Right ventricle myocardium (tissue), 1 donor: ENCODE results near the genes NME1, STXBP4, NOG and MSI2.

- PRO-cap, 2 experiments = peak in 2 of 2 experiments; most common plus-strand start chr17:51153589 (in 1); most common minus-strand start chr17:51153335 (in 2)
These were observed at the start of gene NME1 for GRCh38 chr17:51153189-51153728. Gene NME1, plus strand, starts transcription at chr17:51153559.

DNA sequence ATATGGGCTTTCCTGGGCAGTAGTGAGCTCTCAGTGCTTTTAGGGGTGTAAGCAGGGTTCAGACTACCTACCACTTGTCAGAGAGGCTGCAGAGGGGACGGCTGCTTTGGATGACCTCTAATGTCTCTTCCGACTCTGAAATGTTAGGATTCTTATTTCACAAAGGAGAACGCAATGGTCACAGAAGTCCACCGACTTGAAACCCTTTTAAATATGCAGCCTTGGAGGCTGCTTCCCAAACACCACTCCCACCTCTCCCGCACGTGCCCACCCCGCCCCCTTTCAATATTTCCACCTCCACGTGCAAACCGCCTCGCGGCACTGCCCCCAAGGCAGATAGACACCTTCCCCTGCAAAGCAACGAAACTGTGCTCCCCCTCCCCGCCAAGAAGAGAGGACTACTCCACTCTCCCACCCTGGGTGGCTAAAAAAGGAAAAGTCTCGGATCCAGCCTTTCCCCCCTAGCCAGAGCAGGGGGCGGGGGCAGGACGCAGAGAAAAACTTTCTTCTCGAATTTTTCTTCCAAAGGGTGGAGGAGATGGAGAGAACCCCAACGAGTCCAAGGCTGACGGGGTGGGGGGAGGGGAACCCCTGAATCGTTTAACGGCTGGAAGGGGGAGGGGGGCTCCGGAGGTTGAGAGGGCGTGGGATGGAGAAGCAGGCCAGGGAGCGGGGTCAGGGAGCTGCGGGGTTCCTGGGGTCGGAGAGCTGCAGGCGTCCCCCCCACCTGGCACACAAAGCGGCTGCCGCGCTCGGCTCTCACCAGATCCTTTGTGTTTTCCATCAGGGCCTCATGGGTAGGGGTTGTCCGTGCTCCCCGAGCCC is 565 bp downstream of the MBTD1 start:
- PRO-cap, 2 experiments = no peak in any of the 2 experiments

DNA sequence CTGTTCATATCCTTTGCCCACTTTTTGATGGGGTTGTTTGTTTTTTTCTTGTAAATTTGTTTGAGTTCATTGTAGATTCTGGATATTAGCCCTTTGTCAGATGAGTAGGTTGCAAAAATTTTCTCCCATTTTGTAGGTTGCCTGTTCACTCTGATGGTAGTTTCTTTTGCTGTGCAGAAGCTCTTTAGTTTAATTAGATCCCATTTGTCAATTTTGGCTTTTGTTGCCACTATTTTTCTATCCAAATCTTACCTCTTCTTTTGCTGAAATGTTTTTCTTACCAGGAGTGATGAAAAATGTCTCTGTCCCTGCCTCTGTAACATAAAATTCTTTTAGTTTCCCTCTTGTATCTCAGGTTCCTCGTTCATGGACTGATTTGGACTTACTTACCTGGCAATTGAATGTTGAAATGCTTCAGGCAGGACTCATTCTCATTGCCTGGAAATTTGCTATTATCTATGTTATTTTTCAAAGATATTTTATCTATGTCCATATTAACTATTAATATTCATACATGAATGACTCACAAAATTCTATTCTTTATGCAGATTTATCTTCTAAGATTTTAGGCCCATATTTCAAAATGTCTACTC is 321.7 kb upstream of the KIF2B start:
- PRO-cap, 2 experiments = no peak in any of the 2 experiments

DNA sequence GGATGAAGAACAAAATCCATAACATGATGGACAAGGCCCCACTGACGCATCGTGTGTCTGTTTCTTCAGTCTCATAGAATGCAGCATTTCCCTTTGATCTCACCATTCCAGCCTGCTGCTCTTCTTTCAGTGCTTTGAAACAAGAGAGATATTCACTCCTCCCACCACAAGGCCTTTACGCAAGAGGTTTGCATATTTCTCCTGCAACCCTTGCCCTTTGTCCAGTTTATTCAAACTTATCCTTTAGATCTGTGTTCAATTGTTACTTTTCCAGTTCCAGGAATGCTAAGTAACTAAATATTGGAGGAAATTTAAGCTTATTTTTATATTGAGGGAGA is 101.8 kb downstream of the KIF2B start:
- PRO-cap, 2 experiments = no peak in any of the 2 experiments

DNA sequence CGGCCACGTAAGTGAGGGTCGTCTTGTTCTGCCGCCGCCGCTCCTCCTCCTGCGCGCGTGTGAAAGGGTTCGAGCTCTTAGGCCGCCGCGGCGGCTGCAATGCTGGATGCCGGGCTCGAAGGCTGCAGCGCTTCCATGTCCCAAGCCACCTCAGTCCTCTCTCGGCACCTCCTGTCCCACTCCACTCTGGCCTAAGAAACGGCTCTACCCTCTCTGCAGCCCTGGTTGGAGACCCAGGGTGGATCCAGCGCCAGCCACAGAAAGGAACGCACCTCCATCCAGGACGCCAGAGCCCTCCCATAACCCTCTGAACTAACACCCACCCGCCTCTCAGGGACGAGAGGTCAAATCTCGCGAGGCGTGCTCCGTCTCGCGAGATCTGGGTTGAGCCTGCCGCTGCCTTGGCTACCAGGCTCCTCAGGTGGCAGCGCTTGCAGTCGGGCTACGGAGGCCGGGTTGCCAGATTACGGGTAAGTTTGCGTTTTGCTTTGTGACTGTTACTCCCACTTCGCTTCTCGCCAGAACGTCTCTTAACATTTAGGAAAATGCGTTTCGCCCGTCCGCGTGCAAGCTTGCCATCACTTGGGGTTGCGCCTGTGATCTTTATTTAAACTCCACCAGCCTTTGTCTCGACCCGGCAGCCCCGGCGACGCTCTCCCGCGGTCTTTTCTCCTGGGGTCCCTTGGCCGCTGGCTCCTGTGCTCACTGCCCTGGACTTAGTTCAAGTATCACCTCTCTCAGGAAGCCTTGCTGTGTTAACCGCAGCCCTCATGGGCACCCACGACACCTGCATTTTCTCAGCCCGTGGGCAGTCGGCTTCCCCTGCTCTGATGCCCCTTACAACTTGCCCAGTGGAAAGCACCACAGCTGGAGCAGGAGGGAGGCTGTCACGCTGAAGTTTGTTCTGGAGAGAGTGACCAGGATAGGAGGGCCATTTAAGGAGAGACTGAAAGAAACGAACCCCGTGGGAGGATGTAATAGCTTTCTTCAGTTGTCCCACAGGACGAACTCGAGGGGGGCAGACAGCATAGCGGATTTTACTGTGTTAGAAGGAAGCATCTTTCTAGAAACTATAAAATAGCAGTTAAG is at the start of gene STXBP4:
TSS of gene STXBP4 (plus strand) at position 420 of the 1,089 bp plus-strand sequence.
- PRO-cap, 2 experiments = peak in 2 of 2 experiments; most common plus-strand start position 420 of the sequence (in 2); most common minus-strand start position 309 of the sequence (in 2)

DNA sequence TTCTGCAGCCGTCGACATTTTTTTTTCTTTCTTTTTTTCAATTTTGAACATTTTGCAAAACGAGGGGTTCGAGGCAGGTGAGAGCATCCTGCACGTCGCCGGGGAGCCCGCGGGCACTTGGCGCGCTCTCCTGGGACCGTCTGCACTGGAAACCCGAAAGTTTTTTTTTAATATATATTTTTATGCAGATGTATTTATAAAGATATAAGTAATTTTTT is 282 bp downstream of the HLF start:
- PRO-cap, 2 experiments = no peak in any of the 2 experiments

- PRO-cap, 2 experiments = no peak in any of the 2 experiments
These were observed 1.4 kb upstream of the MMD start for GRCh38 chr17:55422856-55423659.

DNA sequence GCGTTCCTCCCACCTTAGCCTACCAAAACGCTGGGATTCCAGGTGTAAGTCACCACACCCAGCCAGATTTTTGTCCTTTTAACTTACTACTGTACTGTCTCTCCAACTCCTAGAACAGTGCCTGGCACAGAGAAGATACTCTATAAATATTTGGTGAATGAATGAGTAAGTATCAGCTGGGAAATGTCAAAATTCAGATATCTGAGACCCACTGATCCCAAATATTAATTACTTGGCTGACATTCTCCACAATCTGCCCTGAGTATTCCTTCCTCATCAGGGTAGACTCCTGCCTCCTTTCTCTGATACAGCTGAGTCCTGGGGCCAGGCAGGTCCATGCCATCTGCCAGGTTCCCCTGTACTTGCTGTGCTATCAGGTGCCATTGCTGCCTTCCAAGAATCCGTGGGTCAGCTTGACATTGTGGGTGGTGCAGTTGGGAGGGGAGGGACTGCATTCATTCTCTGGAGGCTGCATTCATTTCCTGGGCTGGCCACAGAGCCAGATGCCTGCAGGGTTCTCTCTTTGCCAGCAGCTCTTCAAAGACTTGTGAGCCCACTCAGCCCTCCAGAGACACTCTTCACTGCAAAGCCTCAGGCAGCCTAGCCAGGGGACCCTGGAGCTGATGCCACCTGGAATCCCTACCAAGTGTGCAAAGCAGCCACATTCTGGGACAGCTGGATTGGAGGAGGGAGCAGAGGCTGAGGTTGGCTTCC is 20.6 kb downstream of the ANKFN1 start:
- PRO-cap, 2 experiments = no peak in any of the 2 experiments

- PRO-cap, 2 experiments = no peak in any of the 2 experiments
These were observed 161.7 kb upstream of the NOG start for GRCh38 chr17:56431798-56432194.

DNA sequence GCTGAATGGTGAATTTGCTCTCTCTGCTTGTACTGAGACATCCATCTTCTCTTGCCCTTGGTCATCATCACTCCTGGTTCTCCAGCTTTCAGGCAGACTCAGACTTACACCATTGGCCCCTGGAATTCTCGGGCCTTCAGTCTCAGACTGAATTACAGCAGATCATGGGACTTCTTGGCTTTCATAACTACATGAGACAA is 26.2 kb upstream of the NOG start:
- PRO-cap, 2 experiments = peak in 2 of 2 experiments; most common minus-strand start position 133 of the sequence (in 2)

DNA sequence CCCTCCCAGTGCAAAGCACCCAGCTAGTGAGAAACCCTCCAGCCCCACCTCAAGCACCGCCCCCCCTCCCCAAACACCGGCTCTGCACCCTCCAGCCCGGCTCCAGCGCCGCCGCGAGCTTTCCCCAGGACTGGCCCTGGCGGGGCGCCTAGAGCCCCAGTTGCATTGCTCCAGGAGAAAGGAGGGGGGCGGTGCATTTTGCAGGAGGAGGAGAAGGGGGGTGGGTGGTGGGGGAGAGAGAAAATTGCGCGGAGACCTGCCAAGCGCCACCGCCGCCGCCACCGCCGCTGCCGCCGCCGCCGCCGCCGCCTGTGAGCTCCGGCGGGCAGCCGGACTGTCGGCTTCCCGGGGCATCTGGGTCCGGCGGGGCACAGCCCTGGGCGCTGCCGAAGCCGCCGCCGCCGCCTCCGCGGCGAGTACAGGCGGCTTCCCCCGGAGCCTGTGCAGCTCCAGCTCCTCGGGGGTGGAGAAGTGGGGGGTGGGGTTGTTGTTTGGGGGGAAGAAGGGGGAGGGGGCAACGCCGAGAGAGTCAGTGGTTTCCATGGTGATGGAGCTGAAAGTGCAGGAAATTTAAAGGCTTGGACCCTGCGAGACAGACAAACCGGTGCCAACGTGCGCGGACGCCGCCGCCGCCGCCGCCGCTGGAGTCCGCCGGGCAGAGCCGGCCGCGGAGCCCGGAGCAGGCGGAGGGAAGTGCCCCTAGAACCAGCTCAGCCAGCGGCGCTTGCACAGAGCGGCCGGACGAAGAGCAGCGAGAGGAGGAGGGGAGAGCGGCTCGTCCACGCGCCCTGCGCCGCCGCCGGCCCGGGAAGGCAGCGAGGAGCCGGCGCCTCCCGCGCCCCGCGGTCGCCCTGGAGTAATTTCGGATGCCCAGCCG is at the start of gene NOG:
TSS of gene NOG (plus strand) at position 599 of the 877 bp plus-strand sequence.
- PRO-cap, 2 experiments = no peak in any of the 2 experiments

DNA sequence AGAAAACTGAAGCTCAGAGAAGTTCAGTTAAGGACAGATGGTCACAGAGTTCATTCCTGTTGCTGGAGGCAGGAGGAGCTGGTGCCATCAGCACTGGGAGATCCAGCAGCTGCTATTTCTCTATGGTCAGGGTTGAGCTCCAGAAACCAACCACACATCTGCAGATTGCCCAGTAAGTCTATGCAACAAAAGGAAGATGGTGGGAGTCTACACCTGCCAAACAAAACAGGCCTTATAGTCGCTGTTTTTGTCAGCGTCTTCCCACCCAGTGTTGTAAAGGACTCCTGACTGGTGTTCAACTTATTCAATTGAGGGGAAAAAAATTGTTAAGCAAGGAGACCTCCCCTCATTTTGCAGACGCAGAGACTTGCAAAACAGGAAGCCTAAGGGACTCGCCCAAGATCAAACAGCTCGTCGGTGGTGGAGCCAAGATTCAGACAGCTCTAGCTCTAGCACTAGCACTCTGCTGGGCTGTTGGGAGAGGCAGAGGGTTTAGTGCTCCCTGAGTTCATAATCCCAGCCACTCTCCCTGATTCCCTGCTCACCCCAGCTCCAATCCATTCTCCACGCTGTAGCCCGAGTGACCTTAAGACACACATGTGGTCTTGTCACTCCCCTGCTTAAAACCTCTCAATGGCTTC is 9.0 kb downstream of the NOG start:
- PRO-cap, 2 experiments = no peak in any of the 2 experiments

- PRO-cap, 2 experiments = no peak in any of the 2 experiments
These were observed 2.8 kb downstream of the DGKE start for GRCh38 chr17:56836720-56837134.

DNA sequence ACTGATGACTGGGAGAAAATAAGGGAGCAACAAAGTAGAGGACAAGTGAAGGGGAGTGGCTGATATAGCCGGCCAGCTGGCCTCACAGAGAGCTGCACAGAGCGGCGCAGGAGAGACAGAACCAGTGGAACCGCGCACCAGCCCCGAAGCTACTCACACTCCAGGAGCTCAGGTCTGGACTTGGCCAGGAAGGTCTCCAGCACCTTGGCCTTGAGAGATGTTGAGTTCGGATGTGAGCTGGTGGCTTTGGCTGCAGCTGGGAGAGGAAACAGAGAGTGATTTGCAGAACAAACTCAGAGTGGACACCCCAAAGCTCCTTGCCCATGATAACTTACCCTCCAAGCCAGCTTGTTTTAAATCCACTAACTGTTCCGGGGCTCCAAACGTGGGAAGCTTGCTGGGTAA is 18.7 kb downstream of the TRIM25 start:
- PRO-cap, 2 experiments = no peak in any of the 2 experiments

DNA sequence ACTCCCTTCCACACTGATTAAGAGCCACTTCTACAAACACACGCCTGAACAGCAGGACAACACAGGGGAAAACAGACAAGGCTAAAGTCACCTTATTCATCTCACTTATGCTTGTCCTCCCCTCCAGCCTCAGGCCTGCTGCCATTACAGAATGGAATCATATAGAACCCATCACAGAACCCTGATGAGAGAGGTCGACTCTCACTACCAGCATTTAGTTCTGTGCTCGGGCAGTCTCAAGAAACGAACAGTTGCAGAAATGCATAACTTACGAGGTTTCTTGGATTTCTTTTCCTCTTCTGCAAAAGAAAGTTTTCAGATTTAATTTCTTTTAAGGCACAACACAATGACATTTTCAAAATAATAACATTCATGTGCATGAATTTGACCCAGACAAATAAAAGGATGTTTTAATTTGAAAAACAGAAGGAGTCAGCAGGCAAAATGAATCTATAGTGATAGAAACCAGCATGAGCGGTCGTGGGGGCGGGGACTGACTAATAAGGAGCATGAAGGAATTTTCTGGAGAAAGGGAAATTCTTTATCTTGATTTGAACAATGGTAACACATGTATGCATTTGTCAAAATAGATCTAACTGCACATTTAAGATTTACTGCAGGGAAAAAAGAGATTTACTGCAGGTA is 18.1 kb downstream of the TRIM25 start:
- PRO-cap, 2 experiments = no peak in any of the 2 experiments

DNA sequence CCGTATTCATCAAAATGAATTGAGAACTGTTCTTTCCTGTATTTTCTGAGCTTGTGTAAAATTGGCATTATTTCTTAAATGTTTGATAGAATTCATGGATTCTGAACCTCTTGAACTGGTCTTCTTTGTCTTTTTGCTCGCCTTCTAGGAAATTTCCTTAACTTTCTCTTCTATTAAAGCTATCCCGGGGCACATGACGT is 4.0 kb upstream of the TRIM25 start:
- PRO-cap, 2 experiments = no peak in any of the 2 experiments

DNA sequence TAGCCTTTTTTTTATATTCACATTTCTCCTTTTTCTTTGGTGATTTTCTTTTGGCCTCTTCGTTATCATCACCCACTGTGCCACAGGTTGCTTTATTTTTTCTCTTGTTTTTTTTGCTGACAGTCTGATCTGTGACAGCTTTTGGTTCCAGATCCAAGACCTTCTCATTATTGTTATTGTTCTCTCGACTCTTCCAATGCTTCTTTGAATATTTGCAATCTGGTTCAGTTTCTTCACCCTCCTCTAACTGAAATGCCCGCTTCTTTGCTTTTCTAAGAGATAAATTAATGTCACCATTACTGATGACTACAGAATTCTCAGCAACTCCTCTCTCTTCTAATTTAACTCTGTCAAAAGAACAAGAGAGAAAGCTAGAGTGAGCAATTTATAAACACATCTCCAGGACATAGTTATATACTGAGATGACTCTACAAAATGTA is 10.2 kb downstream of the COIL start:
- PRO-cap, 2 experiments = no peak in any of the 2 experiments

- PRO-cap, 2 experiments = no peak in any of the 2 experiments
These were observed 1.5 kb downstream of the AKAP1 start for GRCh38 chr17:57086688-57086879.

- PRO-cap, 2 experiments = peak in 2 of 2 experiments; most common plus-strand start chr17:57256633 (in 2); most common minus-strand start chr17:57256340 (in 2)
These were observed at the start of gene MSI2 for GRCh38 chr17:57256261-57257207. Gene MSI2, plus strand, starts transcription at chr17:57256523.

GRCh38 chr17:57257801-57258410 is 1.6 kb downstream of the MSI2 start:
- PRO-cap, 2 experiments = no peak in any of the 2 experiments